B cell (primary cell): ENCODE measurements around the genes OR4K13, ANG, OR5AU1, RAB2B and SALL2.

- PRO-cap = no peak
- CAGE, long polyA plus RNA = no peak
Measured at GRCh38 chr14:20035835-20036327, at the start of gene OR4K13. Gene OR4K13 (minus strand): TSS chr14:20036038.

DNA sequence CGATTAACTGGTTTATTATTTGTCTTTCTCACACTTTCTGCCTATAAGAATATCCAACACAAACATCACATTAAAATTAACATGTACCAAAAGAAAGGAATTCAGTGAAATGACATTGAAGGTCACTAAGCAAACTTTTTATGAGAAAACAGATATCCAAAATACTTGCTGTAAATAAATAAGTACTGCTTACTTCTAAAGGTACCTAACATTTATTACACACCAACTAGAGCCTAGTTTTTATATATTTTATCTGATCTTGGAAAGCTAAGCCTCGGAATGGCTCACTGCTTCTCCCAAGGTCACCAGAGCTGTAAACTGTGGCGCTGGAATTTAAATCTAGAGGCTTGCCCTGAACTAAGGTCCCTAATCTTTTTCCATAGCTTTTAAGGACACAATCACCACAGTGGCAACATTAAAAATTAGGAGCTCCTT is 793 bp downstream of the CCNB1IP1 start:
- PRO-cap = no peak
- CAGE, long polyA plus RNA = no peak

DNA sequence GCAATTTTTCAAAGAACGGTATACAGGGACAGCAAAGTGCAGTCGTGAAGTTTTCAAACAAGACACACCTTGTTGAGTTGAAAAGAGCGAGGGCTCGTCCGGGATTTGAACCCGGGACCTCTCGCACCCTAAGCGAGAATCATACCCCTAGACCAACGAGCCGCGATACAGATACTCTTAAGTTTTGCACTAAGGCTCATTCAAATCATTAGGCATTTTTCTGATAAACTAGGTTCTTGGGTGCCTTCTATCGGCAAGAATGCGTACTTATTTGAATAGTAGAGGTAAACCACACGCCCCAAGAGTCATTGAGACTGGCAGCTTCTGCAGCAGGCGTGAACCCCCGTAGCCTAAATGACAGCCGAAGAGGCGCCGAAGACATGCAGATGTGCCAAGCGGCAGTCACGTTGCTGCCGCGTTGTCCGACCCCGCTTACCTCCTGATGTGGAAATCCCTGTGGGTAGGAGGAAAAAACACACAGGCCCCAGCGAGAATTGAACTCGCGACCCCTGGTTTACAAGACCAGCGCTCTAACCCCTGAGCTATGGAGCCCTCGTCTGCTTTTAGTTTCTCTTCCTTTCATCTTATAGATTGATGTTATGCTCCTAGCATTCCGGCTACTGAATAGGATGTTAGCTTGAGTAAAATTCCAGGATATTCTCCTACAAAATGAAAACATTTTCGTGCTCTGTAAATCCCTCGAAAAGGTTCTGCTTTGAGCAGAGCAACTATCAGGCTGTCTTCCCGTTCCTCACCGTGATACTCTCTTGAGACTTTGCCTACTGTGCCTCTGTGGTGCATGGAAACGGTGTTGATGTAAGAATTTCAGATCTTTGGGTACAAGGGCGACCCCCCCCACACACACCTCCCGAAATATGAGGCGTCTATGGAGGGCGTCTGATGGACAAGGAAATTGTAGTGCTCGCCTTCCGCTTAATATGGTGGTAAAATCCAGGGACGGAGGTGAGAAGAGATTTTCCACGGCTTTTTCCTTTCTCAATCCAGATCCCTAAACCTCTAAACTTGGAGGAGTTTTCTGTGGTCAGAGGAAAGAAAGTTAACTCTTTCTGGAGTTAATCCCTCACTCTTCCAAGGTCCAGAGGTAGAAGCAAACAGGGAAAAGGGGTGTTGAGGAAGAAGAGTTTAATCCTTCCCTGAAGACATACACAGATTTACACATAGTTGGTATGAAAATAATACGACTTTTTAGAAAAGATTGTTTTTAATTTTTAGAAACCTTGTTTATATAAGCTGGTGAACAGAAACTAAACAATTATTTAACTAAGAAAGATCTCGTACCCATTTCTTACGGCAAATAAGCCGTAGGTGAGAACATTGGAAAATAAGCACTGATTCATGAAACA is 22.6 kb upstream of the RNASE12 start:
- PRO-cap = bidirectional peak, plus-strand start at position 308 of the sequence, minus-strand start at position 167 of the sequence; bidirectional peak, plus-strand start at position 383 of the sequence, minus-strand start at position 355 of the sequence; unidirectional peak, minus-strand start at position 559 of the sequence
- CAGE, long polyA plus RNA = no peak

DNA sequence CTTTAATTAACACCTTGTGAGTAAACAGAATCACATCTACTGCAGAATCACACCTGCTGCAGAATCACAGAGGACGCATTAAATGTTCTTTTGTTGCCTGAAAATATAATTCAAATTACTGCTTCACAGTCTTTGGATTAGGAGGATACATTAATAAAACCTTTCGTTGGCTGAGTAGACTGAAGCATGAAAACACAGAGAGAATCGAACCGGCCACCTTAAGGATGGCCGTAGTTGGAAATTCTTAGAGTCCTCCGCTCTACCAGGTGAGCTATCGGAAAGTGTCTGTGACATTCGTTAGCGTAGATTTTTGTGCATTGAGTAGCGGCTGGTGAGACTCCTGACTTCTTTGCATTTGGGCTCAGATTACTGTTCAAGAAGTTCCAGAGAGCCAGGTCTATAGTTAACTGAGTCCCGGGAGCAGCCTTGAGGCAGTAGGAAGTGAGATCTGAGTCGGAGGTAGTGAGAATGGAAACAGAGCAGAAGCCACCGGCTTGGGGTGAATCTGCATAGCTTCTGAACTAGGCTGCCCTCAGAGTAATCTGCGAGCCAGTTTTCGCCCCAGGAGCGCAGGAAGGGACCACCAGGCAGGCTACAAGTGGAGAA is 11.2 kb downstream of the OR6S1 start:
- PRO-cap = no peak
- CAGE, long polyA plus RNA = no peak

DNA sequence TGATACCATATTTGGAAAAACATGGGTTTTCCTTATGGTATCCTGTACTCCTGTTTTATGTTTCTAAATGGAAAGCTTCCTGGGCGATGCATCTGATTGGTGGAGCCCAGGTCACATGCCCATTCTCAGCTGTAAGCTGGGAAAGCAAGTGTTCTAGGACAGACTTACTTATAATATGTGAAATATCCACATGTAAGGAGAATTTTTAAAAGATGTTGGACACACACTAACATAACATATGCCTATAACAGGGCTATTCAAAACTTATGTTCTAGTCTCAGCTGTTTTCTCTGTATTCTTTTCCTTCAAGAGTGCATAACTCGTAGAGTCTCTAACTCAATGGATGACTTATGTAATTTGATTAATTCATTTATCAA is 4.3 kb upstream of the RNASE4 start:
- PRO-cap = no peak
- CAGE, long polyA plus RNA = no peak

GRCh38 chr14:20688269-20688936 is at the start of gene ANG:
Gene ANG (plus strand): TSS chr14:20688764.
- PRO-cap = no peak
- CAGE, long polyA plus RNA = no peak

DNA sequence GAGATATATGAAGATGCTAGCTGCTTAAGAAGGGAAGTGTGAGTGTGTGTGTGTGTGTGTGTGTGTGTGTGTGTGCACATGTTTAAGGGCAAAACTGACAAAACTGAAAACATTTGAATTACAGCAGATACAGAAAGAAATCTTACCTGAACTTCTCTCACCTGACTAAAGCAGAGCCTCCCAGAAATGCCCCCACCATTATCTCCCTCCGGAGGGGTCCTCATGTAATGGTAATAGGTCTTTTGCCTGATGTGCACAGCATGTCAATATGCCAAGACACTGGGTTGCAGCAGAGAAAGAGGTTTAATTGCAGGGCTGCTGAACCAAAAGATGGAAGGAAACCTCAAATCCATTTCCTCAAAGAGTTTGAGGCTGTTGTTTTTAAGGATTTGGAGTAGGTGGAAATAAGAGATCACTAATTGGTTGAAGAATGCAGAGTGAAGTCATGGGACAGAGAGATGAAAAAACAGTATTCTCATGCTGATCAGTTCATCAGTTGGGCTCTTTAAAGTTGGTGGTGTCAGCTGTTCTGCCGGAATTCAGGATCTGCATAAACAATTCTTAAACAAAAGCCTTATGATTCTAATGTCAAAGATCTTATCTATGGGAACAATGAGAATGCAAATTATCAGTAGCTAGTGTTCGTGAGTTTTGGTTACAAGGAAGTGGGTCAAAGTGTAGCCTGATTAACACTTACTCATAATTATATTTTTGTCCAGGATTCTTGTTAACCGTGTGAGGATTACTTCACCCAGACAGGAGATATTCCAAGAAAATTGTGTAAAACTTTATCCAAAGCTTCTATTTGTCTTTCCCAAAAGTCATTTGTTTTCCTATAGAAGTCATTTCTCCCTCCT is 18.2 kb downstream of the ANG start:
- PRO-cap = no peak
- CAGE, long polyA plus RNA = no peak

DNA sequence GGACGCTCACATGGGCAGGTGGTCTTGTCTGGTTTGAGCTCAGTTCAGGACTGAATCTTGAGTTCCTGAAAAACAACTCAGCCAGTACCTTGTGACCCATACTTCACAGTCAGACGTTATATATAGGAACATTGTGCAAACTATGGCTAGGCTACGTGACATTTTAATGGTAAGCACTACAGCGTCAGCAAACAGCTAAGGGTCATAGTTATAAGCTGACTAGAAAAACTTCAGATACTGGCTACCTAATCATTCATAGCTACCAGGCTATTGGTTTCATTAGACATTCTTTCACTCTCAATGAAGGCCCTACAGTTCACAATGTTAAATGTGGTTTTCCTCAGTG is 14.8 kb upstream of the EDDM3A start:
- PRO-cap = no peak
- CAGE, long polyA plus RNA = no peak

DNA sequence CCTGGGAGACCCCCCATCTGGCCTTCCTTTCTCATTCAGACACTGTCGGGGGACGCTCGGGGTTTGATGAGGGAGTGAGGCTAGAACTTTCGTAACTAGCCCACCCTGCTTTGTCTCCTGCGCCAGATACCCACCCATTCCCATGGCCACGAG is 1.0 kb upstream of the ARHGEF40 start:
- PRO-cap = no peak
- CAGE, long polyA plus RNA = no peak

GRCh38 chr14:21070986-21072044 is 1.2 kb downstream of the ARHGEF40 start:
- PRO-cap = unidirectional peak, plus-strand start at chr14:21071526
- CAGE, long polyA plus RNA = no peak

DNA sequence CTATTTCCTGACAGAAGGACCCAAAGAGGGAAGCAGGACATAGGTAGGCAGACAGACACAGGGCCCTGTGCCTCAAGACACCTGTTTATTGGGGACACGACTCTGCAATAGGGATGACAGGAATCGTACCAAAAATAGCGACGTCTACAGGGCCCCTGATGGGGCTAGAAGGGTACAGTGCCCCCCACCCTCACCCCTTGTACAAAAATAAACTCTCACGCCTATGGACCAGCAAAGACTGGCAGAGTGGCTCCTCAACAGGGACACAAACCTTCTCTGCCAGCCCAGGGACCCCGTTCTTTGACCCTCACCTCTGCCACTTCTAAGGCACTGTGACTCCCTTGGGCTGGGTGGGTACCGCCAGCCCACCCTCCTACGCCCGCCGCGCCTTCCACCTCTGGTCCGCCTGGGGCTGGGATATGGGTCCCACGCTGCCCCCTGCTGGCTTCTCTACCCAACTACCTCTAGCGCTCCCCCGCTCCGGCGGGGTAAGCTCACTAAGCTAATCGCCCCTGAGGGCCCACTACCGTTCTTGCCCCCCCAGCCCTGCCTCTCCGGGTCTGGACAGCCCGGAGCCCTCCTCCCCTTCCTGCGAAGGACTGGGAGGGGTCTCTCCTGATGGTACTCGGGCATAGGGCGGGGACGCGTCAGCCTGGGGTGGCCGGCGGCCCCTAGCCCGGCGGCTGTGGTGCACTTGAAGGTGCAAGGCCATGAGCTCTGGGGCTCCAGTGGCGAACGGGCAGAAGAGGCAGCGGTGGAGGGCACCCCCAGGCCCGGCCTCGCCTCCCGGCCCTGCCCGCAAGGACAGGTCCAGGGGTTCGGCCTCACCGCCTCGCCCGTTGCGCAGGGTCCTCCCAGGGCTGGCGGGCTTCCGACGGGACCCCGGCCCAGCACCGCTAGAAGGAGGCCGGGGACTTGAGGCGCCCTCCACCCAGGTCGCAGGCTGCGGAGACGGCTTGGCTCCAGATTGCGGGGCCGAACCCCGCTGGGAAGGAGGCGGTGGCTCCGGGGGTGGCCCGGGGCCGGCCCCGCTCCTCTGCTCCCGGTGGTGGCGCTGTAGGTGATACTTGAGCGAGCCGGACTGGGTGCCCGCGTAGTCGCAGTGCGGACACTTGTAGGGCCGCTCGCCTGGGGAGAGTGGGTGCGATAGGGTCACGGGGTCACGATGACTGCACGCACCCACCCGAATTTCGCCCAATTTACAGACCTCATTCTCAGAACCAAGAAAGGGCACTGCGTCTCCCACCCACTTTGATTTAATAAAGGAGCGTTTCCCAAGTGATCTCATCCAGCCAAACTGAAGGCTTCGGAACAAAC is 8.0 kb downstream of the ZNF219 start:
- PRO-cap = no peak
- CAGE, long polyA plus RNA = no peak

DNA sequence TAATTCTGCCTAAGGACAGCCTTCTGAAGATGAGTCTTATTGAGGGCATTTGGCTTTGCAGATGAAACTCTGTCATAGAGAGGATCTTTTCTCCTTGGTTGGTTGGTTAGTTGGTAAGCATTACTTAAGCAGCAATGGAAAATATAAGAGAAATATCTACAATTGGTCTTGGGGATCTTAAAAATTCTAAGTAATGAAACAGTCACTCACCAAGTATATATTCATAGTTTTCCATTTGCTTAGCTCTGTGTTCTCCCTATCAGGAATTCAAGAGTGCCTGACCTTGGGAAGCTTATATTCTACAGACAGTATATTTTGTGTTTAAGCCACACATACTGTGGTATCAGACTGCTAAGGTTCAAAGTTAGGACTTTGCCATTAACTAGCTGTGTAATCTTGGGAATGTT is at the start of gene OR5AU1:
OR5AU1 (minus strand) TSS at position 114 of the 407 bp plus-strand sequence.
- PRO-cap = no peak
- CAGE, long polyA plus RNA = no peak

- PRO-cap = no peak
- CAGE, long polyA plus RNA = no peak
Measured at GRCh38 chr14:21191745-21192343, 36.0 kb upstream of the OR5AU1 start.

- PRO-cap = bidirectional peak, plus-strand start at chr14:21270207, minus-strand start at chr14:21270076; unidirectional peak, minus-strand start at chr14:21270333
- CAGE, long polyA plus RNA = no peak
Measured at GRCh38 chr14:21269991-21270433, 770 bp upstream of the HNRNPC start.

- PRO-cap = no peak
- CAGE, long polyA plus RNA = no peak
Measured at GRCh38 chr14:21400678-21401119, 16.9 kb upstream of the SUPT16H start.

- PRO-cap = bidirectional peak, plus-strand start at chr14:21455415, minus-strand start at chr14:21455264
- CAGE, long polyA plus RNA = no peak
Measured at GRCh38 chr14:21455215-21455647, 692 bp downstream of the CHD8 start.

DNA sequence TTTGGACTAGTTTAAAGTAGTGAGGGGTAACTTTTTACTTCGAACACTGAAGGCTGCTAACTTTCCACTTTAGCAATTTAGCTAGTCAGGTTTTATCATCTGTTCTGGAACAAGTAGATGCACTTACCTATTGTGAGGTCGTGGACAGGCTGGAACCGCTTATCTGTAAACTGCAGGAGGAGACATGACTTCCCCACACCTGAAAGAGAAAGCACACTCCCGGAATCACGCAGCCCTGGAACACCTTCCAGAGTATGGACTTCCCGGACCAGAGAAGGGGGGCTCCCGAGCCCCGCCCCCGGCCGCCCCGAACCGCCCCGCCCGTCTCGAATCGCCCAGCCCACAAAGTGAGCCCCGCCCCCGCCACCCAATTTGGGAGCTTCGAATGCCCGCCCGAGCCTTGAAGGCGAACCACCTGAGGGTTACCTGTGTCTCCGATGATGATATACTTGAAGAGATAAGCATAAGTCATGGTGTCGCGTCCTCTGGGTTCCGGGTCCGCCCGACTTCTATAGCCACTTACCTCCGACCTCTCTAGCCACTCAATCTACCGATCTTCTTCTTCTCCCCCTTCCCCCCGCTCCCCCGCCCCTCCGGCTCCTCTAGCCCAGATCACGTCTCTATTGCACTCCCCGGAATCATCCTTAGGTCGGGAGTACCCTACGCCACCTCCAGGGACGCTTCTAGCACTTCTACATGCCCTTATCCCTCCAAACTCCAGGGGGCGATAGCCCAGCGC is at the start of gene RAB2B:
RAB2B (minus strand) TSS at position 559 of the 739 bp plus-strand sequence.
- PRO-cap = bidirectional peak, plus-strand start outside the sequence, minus-strand start at position 511 of the sequence
- CAGE, long polyA plus RNA = start-site peak on the minus strand centred at position 271 of the sequence, 59 bp wide, 65 and 78 reads in 2 replicates; start-site peak on the minus strand centred at position 481 of the sequence, 79 bp wide, 52 and 165 reads in 2 replicates

- PRO-cap = bidirectional peak, plus-strand start at chr14:21511553, minus-strand start at chr14:21511439
- CAGE, long polyA plus RNA = no peak
Measured at GRCh38 chr14:21511402-21511779, 251 bp upstream of the METTL3 start.

DNA sequence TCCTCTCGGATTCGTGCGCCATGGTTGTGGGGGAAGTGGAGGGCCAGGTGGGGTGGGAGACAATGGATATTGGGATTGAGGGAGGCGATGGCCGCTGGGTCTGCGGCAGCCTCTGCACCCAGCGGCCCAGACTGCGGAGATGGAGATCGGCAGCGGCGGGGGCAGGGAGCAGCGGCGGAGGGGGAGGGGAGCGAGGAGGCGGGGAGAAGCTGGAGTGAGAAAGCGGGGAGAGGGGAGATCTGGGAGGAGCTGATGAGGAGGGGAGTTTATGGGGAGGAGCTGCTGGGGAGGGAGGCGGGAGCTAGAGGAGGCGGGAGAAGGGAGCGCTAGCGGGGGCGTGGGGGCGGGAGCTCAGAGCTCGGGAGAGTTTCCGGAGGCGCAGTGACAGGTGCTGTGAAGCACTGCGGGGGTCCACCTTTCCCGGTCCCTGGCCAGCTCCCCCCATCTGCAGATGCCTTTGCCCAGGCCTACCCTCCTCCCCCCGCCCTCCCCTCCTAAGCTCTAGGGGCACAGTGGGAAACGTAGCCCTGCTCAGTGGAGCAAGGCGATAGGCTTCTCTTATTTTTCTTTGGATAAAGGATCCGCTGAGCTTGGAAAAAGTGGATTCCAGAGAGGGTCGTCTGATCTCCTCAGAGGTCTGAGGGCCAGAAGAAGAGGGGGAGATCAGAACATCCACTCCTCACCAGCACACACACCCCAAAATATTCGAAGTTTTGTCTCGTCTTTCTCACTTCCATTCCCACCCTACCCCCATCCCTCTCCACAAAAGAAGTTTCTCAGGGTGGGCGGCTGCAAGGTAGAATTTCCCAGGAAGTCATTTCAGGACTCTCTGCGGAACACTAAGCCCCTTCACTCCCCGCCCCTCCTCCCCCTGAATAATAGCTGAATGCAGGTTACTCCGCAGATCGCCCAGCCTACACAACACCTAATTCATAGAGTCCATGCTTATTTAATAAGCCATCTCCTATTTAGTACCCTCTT is at the start of gene SALL2:
SALL2 (minus strand) TSS at position 241 of the 981 bp plus-strand sequence.
- PRO-cap = bidirectional peak, plus-strand start at position 354 of the sequence, minus-strand start at position 141 of the sequence
- CAGE, long polyA plus RNA = no peak

DNA sequence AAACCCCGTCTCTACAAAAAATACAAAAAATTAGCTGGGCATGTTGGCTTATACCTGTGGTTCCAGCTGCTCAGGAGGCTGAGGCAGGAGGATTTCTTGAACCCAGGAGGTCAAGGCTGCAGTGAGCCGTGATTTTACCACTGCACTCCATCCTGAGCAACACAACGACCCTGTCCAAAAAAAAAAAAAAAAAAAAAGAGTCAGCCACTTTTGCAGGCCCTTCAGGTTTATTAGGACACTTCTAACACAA is 269 bp downstream of the OR4E1 start:
- PRO-cap = no peak
- CAGE, long polyA plus RNA = no peak